ReNcell CX (cell line): ENCODE results near the gene LRR1.

- PRO-cap, result no peak
Measured at GRCh38 chr14:38211411-38211905, 3.8 kb downstream of the SSTR1 start.

DNA sequence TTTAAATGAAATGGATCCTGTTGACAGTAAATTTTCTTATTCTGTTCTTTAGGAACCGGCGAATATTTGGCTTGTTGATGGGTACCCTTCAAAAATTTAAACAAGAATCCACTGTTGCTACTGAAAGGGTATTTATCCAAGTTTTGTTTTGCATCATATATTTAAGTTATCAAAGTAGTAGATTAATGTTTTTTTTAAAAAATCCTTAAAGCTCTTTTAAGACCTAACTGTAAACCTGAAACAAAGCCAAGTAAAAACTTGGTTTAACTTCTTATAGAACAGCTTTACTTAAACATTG lies 2.7 kb downstream of the PNN start:
- PRO-cap, result no peak

- PRO-cap, result no peak
Measured at GRCh38 chr14:39184069-39184268, 8.9 kb downstream of the PNN start.

DNA sequence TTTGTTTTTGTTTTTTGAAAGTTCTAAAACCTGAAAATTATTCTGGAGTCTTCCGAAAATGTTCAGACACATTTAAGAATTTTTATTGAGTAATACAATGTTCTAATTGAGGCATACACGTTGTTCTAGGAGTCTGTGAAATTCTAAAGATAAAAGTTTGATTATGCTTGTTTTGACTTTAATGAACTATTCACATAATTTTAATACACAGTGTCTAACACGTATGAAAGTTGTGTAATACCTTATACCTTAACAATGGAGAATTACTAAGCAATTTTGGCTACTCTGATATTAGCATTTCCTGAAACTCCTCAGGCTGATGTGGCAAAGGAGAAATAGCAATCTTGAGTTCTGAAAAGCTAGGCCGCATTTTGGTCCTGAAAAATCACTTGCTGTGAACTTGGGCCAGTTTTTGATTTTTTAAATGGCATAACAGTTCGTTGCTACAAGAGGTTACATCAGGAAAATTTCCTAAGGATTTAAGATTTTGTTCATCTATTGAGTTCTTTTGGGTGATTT lies 32.0 kb downstream of the MIA2 start:
- PRO-cap, result no peak

GRCh38 chr14:39348428-39349108 lies 83.7 kb downstream of the FBXO33 start:
- PRO-cap, result no peak

DNA sequence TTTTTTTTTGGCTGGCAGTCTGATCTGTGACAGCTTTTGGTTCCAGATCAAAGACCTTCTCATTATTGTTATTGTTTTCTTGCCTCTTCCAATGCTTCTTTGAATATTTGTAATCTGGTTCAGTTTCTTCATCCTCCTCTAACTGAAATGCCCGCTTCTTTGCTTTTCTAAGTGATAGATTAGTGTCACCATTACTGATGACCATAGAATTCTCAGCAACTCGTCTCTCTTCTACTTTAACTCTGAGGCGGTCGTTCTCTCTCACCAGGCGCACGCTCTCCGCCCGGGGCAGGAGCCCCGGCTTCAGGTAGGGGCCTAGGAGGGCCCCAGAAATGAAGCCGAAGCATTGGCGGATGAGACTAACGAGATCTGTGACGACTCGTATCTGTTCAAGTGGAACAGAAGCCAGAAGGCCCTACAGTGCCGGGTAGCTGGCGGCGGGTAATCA lies 45.6 kb downstream of the FBXO33 start:
- PRO-cap, result no peak

GRCh38 chr14:42028791-42029025 lies 422.0 kb downstream of the LRFN5 start:
- PRO-cap, result no peak

- PRO-cap, result no peak
Measured at GRCh38 chr14:45246719-45247132, 6.3 kb downstream of the MIS18BP1 start.

GRCh38 chr14:45367366-45367565 lies 114.3 kb upstream of the MIS18BP1 start:
- PRO-cap, result no peak

DNA sequence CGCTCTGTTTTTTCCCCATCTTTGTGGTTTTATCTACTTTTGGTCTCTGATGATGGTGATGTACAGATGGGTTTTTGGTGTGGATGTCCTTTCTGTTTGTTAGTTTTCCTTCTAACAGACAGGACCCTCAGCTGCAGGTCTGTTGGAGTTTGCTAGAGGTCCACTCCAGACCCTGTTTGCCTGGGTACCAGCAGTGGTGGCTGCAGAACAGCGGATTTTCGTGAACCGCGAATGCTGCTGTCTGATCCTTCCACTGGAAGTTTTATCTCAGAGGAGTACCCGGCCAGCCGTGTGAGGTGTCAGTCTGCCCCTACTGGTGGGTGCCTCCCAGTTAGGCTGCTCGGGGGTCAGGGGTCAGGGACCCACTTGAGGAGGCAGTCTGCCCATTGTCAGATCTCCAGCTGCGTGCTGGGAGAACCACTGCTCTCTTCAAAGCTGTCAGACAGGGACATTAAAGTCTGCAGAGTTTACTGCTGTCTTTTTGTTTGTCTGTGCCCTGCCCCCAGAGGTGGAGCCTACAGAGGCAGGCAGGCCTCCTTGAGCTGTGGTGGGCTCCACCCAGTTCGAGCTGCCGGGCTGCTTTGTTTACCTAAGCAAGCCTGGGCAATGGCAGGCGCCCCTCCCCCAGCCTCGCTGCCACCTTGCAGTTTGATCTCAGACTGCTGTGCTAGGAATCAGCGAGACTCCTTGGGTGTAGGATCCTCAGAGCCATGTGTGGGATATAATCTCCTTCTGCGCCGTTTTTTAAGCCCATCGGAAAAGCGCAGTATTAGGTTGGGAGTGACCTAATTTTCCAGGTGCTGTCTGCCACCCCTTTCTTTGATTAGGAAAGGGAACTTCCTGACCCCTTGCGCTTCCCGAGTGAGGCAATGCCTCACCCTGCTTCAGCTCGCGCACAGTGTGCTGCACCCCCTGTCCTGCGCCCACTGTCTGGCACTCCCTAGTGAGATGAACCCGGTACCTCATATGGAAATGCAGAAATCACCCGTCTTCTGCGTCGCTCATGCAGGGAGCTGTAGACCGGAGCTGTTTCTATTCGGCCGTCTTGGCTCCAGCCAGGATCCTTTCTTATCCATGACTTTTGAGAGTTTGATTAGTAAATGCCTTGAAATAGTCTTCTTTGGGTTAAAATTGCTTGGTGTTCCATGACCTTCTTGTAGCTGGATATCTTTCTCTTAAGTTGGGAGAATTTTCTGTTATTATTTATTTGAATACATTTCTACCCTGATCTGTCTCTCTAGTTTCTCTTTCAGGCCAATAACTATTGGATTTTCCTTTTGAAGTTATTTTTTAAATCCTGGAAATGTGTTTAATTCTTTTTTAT lies 298.3 kb upstream of the MIS18BP1 start:
- PRO-cap, result no peak

- PRO-cap, result no peak
Measured at GRCh38 chr14:46654239-46654551, 2.6 kb upstream of the RPL10L start.

GRCh38 chr14:47675984-47676704 lies 739 bp upstream of the MDGA2 start:
- PRO-cap, result no peak

DNA sequence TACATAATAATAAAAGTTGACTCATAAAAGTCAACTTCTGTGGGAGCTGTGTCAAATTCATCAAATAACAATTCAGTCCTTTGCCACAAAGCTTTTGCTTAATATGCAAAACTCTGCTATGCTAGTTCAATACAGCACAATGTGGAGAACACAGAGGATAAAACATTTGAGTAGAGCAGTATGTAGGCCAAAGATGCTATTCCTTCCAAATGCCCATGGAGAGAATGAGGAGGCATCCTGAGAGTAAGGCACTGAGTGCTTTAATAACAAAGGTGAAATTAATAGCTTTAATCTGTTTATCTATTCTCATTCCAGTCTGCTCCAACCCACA lies 685.9 kb downstream of the RPS29 start:
- PRO-cap, result no peak

- PRO-cap, result no peak
Measured at GRCh38 chr14:49574493-49574794, 11.7 kb downstream of the RPS29 start.

- PRO-cap, result bidirectional peak, plus-strand start at chr14:49598921, minus-strand start at chr14:49598640
Measured at GRCh38 chr14:49598089-49599087, at the start of gene LRR1. Gene LRR1 (plus strand): TSS chr14:49598940.

GRCh38 chr14:49618497-49619498 lies 1.6 kb downstream of the RPL36AL start:
- PRO-cap, result no peak

GRCh38 chr14:49619619-49620484 lies 574 bp downstream of the RPL36AL start:
- PRO-cap, result bidirectional peak, plus-strand start at chr14:49620331, minus-strand start at chr14:49620193

DNA sequence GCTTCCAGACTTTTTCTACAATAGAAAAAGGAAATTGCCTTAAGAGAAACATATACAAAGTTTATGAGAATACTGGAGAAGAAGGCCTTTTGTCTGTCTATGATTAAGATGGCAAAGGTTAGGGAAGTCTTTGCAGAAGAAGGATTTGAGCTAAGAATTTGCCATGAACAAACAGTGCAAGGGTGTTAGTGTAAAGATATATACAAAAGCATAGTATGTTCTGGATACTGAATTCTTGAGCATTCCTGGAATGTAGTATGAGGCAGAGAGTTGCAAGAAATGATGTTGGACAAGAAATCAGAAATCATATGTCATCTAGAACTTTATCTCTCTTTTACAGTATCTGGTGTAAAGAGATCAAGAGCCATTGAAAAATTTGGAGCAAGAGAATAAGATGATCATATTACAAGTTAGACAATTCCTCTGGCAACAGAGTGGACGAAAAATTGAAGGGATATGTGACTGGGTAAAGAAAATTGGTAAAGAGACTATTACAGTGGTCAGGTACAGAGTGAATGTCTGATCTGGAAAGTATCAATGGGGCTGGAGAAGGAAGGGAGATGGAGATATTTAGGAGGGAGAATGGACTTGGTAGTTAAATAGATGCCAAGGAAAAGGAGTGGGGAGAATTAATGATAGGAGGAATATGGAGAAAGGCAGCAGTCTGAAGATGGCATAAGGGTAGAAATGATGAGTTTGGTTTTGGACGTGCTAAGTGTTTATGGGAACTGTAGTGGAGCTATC lies 22.3 kb upstream of the KLHDC2 start:
- PRO-cap, result no peak

GRCh38 chr14:49863459-49864583 lies 11.2 kb upstream of the NEMF start:
- PRO-cap, result no peak

DNA sequence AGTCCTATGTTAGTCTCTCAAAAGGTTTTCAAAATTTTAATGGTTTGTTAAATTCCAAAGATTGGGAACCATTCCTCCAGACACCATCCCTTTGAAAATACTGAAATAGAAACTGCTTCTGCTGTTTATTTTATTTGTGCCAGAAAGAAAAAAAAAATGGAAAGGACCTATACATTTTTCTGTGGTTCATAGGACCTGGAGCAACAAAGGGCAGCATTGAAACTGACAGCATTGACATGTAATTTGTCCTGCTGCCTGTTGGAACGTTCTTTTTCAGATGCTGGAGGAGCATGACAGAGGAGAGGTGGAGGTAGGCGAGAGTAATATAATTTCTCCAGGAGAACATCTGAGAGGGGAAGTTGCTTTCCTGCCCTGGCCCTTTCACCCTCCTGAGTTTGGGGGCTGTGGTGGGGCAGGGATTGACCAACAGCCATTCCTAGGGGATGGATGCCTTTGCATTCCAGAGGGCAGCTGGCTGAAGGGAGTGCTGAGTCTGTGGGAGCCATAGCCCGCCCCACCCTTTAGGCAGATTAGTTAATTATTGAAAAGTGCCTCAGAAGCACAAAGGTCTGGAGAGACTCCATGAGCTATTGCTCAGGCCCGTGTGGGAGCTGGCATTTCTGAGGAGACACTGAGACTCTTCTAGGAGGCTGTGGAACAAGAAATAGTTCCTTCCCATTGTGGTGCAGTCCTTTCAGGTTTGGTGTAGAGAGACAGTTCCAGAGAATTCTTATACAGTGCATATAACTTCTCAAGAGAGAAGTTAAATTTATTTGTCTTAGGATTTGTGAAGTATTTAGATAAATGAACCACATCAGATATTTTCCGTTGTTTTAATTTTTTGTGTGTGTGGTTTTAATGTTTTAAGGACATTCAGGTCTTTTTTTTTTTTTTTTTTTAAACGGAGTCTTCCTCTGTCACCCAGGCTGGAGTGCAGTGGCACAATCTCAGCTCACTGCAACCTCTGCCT lies 73.5 kb downstream of the ARF6 start:
- PRO-cap, result no peak